Breast epithelium (tissue), 2 donors: Measurements from ENCODE around the gene COMMD6.

- PRO-cap = no peak
- RAMPAGE, long total RNA, 2 experiments = no peak in any of the 2 experiments
Observed at GRCh38 chr13:71014792-71015808, 851.9 kb downstream of the DACH1 start.

DNA sequence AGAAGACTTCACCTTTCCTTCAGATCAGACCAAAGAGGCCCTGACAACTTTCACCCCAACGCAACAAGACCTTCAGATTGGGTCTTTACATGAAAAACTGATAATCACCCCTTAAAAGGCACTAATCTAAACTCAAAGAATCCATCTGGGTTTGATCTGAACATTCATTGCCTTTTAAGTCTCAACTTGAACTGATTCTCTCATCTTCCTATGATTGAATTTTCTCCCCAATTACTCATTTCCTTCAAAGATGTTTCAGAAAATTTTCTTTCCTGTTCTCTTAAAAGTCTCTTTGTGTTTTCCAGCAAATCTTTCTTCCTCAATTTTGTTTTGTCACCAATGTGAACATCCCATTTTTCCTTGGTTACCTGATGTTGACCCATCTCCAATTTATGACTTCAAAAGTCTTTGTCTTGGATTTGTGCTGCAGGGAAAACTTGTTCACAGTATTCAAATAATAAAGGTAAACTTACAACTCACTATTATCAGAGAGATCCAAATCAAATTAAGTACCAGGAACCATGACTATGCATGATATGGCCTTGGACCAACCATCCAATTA, 234.3 kb downstream of the DACH1 start:
- PRO-cap = no peak
- RAMPAGE, long total RNA, 2 experiments = no peak in any of the 2 experiments

DNA sequence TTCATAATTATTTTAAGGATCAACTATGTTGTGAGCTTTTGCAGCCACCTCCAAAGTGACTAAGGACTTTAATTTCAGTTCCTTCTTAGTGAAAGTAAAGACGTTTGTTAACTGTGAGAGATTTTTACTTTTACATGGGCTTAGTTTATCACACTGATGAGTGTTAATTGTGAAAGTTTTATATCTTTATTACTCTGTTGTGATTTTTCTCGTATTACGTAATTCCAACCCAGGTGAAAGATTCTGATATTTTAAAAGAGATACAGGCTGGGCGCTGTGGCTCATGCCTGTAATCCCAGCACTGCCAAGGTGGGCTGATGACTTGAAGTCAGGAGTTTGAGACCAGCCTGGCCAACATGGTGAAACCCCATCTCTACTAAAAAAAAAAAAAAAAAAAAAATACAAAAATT, 2.8 kb downstream of the BORA start:
- PRO-cap = no peak
- RAMPAGE, long total RNA, 2 experiments = no peak in any of the 2 experiments

DNA sequence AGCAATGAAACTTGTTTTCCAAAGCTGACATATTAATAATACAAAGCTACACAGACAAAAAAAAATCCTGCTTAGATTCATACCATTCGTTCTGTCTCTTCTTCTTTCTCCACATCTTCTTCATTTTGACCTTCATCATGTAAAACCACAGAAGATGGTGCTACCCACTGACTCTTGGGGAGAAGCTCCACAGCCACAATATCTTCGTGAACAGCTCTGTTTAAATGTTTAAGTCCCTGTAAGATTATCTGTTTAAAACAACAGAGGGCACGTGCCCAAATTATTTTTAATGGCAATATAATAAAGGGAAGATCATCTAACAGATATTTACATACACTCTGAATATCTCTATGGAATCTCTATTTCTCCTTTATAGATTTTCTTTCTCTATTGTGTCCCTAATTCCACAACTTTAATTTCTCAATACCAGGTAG, 6.6 kb downstream of the DIS3 start:
- PRO-cap = no peak
- RAMPAGE, long total RNA, 2 experiments = no peak in any of the 2 experiments

GRCh38 chr13:72851022-72852060, 69.4 kb downstream of the PIBF1 start:
- PRO-cap = no peak
- RAMPAGE, long total RNA, 2 experiments = no peak in any of the 2 experiments

DNA sequence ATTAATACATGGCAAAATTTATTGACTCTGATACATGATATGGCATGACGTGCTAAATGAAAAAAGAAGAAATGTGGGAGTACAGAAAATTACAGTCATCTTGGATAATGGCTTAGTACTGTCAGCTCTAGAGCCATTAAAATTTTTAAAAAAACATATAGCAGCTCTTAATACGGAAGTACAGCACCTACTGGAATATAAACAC, 4.5 kb downstream of the KLF5 start:
- PRO-cap = no peak
- RAMPAGE, long total RNA, 2 experiments = no peak in any of the 2 experiments

DNA sequence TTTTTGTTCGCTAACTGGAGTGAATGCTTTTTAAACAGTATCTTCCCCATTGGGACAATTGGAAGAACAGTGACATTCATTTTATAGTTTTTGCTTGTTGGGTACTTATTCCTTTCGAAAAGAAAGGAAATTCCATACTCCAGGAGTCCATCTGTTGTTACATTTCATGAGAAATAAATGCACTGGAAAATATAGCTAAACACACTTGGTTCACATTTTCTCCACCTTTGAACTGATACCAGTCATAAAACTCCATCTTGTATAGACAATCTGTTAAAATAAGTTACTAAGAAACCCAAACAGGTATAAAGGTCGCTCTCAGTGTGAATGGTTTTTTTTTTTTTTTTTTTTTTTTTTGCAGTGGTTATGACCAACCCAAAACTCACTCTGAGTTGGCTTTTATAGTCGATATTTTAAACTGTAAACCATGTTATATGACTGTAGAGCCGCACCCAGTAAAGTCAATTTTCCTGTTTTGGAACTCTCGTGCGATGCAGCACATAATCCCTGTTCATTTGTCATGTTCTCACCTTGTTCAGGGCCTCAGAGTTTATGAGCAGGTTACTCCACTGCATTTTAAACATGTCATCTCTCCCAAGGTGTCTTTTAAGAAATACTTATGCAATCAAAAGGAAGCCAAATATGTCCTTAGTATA, 112.3 kb downstream of the KLF5 start:
- PRO-cap = no peak
- RAMPAGE, long total RNA, 2 experiments = no peak in any of the 2 experiments

GRCh38 chr13:73290916-73291272, 232.1 kb downstream of the KLF5 start:
- PRO-cap = no peak
- RAMPAGE, long total RNA, 2 experiments = no peak in any of the 2 experiments

DNA sequence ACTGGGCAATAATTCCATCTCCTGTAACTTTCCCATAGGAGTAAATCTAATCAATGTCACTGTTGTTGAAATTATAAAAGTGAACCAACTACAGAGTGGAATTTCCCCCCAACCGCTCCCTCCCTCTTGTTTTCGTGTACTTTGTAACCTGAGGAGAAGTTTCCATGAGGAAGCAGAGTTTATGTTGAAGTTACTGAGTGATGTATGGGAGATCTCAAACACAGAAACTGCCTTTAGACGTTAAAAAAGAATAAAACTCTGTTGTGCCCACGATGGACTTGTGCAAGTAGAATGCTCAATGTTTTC, 559.7 kb downstream of the KLF5 start:
- PRO-cap = no peak
- RAMPAGE, long total RNA, 2 experiments = no peak in any of the 2 experiments

- PRO-cap = no peak
- RAMPAGE, long total RNA, 2 experiments = no peak in any of the 2 experiments
Observed at GRCh38 chr13:74287742-74287996, 1194.3 kb downstream of the TBC1D4 start.

GRCh38 chr13:74552619-74553111, 929.3 kb downstream of the TBC1D4 start:
- PRO-cap = no peak
- RAMPAGE, long total RNA, 2 experiments = no peak in any of the 2 experiments

DNA sequence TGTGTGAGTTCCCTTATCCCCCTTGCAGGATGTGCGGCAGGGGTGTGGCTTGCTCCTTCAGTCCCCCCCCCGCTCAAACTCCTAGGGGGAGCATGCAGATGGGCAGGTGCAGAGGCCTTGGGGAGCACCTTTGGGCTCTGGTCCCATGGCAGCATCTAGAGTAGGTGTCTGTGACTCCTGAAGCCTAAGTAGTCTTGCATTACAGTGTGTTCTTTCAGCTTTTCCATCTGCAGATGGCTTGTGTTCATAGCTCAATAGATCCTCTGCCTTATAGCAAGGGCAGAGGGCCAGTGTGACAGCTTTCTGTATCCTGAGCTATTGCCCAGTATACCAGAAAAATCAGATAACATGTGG, 575.6 kb downstream of the TBC1D4 start:
- PRO-cap = no peak
- RAMPAGE, long total RNA, 2 experiments = no peak in any of the 2 experiments

DNA sequence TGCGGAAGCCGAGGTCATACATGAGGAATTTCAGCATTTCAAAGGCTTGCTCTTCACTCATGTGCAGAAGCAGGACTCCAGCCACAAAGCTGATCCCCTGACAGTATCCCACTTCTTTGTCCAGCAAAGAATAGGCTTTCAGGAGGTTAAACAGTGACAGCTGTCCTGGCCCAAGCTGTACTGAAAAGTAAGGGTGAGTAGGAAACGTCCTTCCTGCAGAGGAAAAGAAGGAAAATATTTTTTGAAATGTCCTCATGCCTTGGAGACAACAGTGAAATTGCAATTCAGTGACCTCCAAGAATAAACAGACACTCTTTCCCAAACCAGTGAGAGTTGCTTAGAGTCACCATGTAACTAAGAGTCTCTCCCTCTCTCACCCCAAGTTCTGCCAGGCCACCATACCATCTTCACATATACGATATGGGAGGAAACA, 182.6 kb downstream of the TBC1D4 start:
- PRO-cap = no peak
- RAMPAGE, long total RNA, 2 experiments = no peak in any of the 2 experiments

- PRO-cap = no peak
- RAMPAGE, long total RNA, 2 experiments = no peak in any of the 2 experiments
Observed at GRCh38 chr13:75326061-75327105, 155.6 kb downstream of the TBC1D4 start.

DNA sequence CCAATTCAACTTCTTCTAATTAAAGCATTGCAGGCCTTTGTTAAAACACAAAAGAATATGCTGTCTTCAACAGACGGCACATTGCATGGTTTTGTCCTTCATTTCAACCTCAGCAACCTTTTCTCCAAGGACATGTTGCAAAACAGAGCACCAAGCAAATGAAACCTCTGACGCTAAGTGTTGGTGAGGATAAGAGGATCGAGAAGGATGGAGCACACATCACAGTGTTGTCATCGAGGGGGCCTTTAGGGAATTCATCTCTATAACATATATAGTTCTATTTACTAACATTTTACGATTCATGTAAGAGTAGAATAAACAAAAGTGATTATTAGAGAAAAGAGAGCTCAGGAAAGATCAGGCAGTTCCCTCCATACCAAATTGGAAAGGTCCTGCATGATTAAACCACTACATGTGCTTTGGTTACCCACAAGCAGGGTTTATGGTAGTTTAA, 75.6 kb downstream of the TBC1D4 start:
- PRO-cap = no peak
- RAMPAGE, long total RNA, 2 experiments = no peak in any of the 2 experiments

- PRO-cap = bidirectional peak, plus-strand start at chr13:75538109, minus-strand start at chr13:75537841
- RAMPAGE, long total RNA, 2 experiments = start-site peak on the minus strand in 2 of 2 experiments, at chr13:75537816-75537851 at its widest, 1,292 to 5,285 reads per replicate
Observed at GRCh38 chr13:75537282-75537973, at the start of gene COMMD6. Gene COMMD6, minus strand, starts transcription at chr13:75537841.

DNA sequence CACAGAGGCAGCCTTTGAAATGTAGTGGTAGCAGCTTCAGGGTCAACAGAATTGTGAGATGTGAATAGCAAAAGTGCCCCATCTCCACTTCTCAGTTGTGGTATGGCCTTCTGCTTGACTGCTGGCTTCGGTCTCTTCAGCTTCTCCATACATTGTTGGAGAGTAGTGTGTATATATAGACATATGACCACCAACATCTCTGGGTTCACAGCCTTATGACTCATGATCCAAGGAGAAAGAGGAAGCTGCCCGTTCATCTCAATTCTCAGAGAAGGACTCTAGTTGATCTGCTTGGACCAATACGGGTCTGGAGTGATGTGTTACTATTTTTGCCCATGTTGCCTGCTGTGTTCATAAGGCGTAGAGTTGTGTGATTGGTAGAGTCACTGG, 3.6 kb upstream of the COMMD6 start:
- PRO-cap = no peak
- RAMPAGE, long total RNA, 2 experiments = no peak in any of the 2 experiments

- PRO-cap = no peak
- RAMPAGE, long total RNA, 2 experiments = no peak in any of the 2 experiments
Observed at GRCh38 chr13:75574485-75575010, 25.0 kb downstream of the UCHL3 start.

DNA sequence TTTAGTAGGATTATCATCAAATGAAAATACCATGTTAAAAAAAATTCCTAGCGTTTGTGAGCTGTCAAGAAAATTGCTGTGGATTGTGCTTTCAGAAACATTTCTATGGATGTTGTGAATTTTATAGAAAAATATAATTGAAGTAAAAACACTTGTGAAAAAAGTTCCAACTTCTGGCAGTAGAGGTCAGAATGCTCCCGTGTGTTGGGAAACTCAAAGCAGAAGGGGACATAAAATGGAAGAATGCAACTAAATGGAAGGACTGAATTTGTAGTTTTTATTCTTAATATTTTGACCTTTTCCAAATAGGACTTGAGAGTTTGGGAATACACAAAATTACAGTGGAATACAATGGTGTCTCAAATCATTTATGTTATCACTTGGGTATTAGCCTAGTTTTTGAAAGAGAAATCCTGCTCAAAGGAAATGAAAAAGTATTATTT, 38.3 kb downstream of the LMO7 start:
- PRO-cap = no peak
- RAMPAGE, long total RNA, 2 experiments = no peak in any of the 2 experiments

- PRO-cap = no peak
- RAMPAGE, long total RNA, 2 experiments = no peak in any of the 2 experiments
Observed at GRCh38 chr13:75694739-75695118, 58.6 kb downstream of the LMO7 start.